ENCODE measurements around a stretch of chr2.

DNA sequence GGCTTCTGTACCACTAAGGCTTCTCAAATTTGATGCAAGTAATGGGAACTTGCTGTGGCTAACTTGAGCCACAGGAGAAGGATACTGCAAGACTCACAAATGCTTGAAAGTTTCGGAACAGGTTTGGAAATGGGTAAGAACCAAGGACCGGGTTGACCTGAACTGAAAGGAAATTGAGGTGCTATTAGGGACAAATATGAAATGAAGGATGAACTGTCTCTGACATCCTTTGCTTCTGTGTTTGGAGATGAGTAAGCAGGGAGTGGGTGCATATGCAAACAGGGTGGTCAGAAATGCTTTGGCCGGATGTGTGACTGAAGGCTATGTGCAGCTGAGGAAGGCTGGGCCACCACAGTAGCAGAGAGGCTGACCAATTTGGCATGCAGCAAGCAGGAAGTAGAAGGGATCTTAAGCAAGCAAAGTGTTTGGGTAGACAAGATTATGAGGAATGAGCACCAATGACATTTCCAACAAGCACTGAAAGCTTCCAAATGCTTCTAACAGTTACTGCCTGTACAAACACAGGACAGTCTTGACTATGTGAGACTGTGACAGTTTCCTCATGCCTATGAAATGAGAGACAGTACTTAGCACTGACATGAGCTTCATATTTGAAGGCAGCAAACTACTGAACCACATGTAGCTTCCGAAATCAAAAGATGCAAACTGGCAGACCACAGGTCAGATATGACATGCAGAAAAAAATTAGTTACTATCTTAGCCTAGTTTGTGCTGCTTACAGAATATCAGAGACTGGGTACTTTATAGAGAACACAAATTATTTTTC is 3.4 kb upstream of the ACTR3 start:
- PRO-cap, result no peak

DNA sequence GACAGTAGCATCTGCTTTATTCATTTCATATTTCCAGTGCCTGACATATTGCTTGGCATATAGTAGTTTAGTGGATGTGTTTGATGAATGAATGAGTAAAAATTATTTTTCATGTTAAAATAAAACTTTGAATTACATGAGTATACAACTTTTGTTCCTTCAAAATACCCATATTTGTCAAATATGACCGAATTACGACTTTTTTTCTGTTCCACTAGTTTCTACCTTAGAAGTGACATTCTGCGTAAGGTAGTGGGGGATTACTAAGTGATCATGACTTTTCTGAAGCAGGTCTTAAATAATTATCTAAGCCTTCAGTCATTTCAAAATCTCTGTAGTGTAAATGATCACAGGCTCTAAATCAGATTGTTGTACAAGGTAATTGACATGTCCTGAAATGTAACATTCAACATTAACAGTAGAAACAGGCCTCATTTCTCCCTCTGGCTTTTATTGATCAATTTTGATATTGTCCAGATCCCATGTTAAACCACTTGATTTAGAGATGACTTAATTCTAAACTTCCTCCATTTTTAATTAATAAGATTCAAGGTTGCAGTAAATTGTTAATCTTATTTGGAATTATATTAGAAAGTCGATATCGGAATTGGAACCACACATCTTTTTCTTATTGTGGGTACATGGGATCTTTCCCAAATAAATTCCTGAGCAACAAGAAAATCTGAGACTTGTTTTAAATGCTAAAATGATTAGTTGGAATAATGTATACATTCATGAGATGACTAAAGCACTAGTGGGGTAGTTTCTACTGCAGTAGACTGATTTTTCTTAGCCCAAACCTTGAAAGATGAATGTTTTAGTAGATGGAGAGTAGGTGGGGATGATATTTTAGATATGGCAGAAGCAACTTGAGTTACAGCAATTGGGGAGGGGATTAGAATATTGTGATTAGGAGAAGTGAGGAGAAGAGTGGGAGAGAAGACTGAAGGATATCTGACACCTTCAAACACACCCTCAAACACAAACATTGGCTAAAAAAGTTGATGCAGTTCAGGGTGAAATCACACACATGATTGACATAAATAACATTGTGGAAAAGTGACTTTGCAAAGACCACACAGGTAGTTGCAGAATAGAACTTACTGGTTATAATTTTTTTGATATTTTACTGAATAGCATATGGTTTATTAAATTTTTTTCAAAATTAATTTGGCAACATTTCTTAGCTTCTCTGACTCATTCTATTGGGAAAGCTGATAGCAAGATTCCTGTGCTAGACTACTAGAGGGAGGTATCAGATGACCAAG is 72.5 kb downstream of the ACTR3 start:
- PRO-cap, result no peak

- PRO-cap, result no peak
Measured at GRCh38 chr2:113978305-113978642, 88.4 kb downstream of the ACTR3 start.

DNA sequence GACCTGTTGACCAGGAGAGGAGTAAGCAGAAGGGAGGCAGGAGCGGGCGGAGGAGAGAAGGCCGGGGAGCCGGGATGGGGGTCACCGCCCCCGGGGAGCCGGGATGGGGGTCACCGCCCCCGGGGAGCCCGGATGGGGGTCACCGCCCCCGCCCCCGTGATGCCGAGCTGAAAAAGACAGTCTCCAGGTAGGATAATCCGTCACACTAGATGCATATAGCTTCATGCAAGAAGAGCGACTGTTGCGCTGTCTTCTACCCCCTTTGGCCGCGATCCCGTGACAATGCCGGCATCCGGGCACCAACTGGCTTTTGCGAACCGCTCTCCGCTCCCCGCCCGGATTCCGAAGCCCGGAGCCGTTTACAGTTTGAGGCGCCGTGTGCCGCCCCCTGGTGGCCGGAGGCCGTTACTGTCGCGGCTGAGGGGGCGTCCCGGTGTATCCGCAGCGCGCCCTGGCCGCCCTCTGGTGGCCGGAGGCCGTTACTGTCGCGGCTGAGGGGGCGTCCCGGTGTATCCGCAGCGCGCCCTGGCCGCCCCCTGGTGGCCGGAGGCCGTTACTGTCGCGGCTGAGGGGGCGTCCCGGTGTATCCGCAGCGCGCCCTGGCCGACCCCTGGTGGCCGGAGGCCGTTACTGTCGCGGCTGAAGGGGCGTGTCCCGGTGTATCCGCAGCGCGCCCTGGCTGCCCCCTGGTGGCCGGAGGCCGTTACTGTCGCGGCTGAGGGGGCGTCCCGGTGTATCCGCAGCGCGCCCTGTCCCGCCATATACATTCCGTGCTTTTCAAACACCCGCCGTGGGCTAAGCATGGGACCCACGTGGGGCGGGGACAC is 89.6 kb downstream of the ACTR3 start:
- PRO-cap, result no peak

- PRO-cap, result no peak
Measured at GRCh38 chr2:117918280-117919169, 95.3 kb downstream of the CCDC93 start.

DNA sequence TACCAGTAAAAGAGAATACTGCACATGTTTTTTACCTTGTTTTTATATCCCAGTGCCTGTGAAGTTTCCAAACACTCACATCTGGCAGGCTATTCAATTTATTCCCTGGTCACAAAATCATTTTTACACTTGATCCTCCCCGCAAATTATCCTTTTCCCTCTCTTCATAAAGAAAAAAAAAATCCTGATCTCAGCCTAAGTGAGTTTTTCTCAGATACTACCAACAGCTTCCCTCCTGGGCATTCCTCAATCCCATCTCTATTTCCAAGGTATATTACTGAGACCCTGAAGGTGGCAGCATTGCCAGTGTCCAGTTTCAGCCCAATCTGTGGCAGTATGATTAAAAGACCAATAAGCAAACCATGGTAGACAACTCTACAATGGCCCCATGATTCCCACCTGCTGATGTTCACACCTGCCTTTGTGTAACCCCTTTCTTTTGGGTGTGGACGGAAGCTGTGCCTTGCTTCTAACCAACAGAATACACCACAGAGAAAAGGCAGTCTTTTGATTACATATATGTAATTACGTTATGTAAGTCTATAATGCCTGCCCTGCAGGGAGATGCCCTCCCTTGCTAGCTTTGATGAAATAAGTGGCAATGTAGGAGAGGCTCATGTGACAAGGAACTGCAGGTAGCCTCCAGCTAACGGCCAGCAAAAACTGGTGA is 45.1 kb downstream of the CCDC93 start:
- PRO-cap, result no peak

GRCh38 chr2:118857472-118857741 is 10.0 kb upstream of the EN1 start:
- PRO-cap, result no peak

DNA sequence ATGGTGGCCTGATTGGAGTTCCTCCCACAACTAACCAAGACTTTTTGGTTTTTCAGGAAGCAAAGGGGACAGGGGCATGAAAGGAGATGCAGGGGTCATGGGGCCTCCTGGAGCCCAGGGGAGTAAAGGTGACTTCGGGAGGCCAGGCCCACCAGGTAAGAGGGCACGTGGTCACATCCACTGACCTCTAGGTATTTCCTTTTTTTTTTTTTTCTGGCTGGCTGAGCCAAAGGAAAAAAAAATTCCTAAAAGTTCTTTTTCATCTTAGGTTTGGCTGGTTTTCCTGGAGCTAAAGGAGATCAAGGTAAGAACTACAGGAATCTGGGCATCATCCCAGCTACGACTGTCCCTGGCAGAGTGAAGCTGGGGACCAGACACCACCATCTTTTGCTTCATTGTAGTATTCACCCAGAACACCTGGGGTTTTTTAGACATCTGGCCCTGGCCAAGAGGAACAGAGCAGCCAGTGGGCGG is 39.4 kb downstream of the MARCO start:
- PRO-cap, result no peak

- PRO-cap, result no peak
Measured at GRCh38 chr2:119349327-119349839, 17.3 kb downstream of the C2orf76 start.

DNA sequence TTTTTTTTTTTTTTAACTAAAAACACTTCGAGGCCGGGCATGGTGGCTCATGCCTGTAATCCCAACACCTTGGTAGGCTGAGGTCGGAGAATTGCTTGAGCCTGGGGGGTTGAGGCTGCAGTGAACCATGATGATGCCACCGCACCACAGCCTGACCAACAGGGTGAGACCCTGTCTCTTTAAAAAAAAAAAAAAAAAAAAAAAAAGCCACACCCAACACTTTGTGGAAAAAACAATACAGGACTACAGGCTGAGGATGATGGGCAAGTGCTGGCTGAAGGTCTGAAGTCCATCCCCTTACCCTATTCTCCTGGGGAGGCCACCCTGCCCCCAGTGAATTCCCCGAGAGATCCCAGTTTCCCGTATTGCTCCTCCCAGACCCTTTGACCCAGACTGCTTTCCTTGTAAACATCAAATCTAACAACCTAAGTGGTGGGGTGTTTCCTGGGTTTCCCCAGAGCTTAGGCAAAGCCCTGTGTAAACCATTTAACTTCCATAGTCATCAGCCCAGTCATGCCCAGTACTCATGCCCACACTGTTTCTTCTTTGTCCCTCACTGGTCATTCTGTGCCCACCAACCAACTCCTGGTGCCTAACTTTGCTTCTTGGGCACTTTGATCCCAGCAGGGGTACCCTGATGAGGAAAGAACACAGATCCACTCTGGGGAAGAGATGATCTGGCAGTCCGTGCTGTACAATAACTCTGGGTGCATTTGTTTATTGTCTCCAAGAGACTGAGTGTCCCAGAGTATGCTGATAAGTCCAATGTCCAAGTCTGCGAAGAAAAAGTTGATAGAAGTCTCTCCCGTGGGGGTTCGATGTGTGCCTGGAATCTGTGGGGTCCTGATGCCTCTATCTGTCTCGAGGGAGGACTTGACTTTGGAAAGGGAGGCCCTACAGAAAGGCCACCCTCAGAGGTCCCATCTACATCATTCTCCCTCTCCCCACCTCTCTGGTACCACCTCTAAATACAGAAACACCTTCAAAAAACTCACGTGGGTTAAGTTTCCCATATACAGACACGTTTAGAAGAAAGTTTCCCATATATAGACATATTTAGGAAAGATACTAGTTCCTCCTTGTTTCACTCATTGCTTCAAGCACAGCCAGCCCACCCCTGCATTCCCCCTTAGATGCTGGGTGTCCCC is 5.7 kb upstream of the TMEM37 start:
- PRO-cap, result no peak

GRCh38 chr2:119544725-119545572 is 700 bp downstream of the CFAP221 start:
- PRO-cap, result no peak

DNA sequence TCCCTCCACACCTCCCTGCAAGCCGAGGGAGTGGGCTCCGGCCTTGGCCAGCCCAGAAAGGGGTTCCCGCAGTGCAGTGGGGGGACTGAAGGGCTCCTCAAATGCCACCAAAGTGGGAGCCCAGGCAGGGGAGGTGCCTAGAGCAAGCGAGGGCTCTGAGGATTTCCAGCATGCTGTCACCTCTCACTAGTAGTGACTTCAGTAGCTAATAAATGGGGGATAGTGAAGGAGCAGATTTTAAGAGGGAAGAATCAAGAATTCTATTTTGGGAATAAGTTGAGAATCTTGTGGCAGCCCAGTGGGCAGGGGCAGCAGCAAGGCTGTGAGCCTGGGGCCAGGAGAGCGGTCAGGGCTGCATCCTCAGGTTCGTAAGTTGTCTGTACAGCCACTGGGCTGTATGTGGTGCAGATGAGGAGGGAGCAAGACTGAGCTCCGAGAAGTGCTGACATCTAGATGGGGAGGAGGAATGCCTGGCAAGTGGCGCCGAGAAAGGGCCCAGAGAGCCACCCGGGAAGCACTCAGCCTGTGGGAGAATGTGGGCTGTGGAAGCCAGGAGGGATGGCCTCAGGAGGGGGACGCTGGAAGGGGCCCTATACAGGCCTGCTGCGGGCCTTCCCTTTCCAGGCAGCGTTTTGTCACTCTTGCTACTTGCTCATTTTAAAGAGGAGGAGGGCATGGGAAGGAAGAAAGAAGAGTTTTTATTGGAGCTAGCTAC is 7.6 kb downstream of the RALB start:
- PRO-cap, result no peak

- PRO-cap, result no peak
Measured at GRCh38 chr2:120346730-120347863, 1.2 kb downstream of the INHBB start.

DNA sequence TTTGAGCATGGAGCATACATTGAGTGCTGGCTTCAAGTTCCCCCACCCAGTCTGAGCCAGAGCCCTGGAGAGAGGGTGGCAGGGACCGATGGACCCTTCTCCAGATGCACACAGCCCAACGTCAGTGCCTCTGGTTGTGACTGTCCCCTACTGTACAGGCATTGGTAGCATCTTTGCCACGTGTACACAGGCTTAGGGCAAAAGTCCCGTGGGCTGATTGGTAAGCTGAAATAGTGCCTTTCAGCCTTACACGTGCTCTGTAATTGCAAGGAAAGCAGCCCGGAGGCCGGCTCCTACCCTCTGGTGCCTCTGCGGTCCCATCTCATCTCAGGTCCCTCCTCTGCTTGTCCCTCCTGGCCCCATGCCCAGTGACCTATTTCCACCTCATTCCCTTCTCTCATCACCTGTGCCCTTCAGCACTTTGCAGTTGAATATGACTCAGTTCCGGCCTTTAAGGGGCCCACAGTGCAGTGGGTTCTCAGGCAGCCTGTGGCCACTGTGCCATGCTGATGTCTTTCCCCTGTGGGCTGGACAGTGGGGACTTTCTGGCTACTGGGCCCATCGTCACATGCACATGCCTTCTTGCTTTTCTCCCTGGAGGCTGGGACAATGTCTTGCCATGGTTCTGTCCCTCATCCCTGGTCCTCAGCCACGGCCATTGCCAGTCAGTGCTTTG is 154.2 kb downstream of the INHBB start:
- PRO-cap, result no peak

GRCh38 chr2:120524925-120525552 is 179.1 kb downstream of the INHBB start:
- PRO-cap, result no peak

- PRO-cap, result no peak
Measured at GRCh38 chr2:120709285-120710147, 26.2 kb upstream of the GLI2 start.

GRCh38 chr2:120820149-120820751 is 84.6 kb downstream of the GLI2 start:
- PRO-cap, result no peak

- PRO-cap, result no peak
Measured at GRCh38 chr2:121015606-121016768, 269.0 kb downstream of the TFCP2L1 start.

- PRO-cap, result unidirectional peak, minus-strand start at chr2:121075214; unidirectional peak, minus-strand start at chr2:121075393
Measured at GRCh38 chr2:121074797-121075592, 210.0 kb downstream of the TFCP2L1 start.

GRCh38 chr2:121221069-121221612 is 63.9 kb downstream of the TFCP2L1 start:
- PRO-cap, result no peak

Data from REH cell (cell line).